Airway epithelial cell (primary cell): Measurements from ENCODE around the gene OR8S1.

- RAMPAGE, long total RNA: no peak
These were observed 151.8 kb upstream of the AMIGO2 start for GRCh38 chr12:47231470-47232081.

DNA sequence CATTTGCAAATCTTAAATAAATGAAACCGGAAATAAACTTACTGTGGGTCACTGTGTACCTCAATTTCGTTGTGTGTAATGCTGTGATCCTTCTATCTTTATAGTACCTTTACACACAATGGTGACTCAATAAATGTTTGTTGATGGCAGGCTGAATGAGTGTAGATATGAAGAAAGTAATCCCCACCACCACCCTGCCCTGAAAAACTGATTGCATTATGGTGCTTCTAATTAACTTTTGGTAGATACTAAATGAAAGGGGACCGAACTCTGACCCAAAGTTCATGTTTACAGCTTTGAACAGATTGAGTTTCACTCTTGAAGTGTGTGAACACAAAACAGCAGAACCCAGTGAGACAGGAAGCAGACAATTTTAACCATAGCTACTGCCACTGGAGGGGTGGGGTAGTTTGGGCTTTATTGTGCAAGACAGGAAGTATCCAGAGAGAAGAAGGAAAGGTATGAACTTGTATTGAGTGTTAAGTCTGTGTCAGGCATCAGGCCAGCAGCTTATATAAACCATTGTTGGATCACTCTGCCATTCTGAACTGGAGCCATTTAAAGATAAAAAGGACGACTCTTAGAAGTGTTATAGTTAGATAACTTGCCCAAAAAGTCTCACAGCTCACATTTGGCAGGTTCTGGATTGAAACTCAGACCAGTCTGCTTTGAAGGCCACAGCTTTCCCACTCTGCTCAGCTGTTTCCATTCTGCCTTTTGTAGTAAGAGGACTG is 197.0 kb upstream of the AMIGO2 start:
- RAMPAGE, long total RNA: no peak

- RAMPAGE, long total RNA: no peak
These were observed 281.2 kb upstream of the AMIGO2 start for GRCh38 chr12:47360654-47361738.

DNA sequence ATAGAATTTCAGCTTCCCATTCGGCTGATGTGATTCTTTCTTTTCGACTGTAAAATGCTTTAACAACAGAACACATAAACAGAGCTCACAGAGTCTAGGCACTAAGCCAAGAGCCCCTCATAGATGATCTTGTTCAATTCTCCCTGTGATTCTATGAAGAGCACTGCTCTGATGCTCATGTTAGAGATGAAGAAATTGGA is 232.7 kb downstream of the RPAP3 start:
- RAMPAGE, long total RNA: no peak

DNA sequence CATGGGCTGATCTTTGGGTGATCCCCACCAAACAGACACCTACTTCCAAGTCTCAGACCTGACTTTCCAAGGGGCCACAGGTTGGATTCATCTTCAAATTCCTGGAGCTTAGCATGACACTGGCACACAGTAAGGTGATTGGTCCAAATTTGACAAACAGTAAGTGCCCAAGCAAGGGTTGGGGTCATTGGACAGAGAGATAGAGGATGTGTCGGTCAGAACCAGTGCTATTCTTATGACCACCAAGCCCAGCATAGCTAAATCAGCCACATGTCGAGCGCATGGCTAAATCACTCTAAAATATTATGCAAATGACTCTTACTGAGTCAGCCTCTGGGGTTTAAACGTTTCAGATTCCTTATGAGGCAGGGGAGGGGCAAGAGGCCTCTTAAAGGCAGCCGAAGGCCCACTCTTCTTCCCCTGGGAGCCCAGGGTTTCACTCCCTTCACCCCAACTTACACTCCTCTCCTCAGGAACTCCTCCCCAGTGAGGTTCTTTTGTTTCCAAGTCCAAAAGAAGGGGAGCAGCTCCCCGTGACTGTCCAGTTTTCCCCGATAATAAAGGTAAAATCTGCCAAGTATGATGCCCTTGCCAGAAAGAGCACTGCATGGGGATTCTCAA is 595 bp upstream of the ENDOU start:
- RAMPAGE, long total RNA: no peak

DNA sequence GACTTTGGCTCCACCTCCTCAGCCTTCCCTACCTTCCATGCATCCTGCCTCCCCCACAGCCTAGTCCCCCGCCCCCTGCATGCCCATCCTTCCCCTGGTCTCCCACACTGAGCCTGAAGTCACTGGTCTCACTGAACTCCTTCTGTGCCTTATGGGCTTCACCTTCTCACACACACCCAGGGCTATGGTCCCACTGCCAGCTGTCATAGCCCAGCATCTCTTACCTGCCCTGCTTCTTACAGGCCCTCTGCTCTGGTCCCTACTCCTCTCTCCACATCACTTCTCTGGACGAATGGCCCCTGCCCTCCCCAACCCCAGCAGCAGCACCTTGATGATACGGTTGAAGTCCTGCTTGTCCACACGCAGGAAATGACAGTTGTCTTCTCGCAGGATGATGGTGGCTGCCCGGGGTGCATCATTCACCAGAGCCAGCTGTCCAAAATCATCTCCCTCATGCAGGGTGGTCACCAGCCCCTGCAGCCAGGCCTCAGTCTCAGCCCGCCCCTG is 9.6 kb downstream of the RAPGEF3 start:
- RAMPAGE, long total RNA: no peak

DNA sequence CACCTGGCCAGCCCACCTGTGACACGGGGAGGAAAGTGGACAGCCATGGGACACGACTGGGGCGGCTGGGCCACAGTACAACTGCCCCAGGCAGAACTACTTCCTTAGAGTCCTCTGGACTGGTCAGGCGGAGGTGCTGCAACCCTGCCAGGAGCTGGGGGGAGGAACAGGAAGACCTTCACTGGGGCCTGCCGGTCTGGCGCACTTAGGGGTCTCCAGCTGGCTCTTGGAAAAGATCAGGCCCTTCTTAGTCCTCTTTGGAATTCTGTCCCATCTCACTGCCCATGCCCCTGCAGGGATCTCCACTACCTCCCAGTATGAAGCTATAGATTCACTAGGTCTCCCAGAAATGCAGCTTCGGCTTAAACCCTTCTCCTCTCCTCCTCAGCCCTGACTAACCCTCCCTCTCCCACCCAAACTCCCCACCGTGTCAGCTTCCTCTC is 596 bp downstream of the RAPGEF3 start:
- RAMPAGE, long total RNA: no peak

GRCh38 chr12:47781543-47782609 is 8.8 kb downstream of the SLC48A1 start:
- RAMPAGE, long total RNA: no peak

DNA sequence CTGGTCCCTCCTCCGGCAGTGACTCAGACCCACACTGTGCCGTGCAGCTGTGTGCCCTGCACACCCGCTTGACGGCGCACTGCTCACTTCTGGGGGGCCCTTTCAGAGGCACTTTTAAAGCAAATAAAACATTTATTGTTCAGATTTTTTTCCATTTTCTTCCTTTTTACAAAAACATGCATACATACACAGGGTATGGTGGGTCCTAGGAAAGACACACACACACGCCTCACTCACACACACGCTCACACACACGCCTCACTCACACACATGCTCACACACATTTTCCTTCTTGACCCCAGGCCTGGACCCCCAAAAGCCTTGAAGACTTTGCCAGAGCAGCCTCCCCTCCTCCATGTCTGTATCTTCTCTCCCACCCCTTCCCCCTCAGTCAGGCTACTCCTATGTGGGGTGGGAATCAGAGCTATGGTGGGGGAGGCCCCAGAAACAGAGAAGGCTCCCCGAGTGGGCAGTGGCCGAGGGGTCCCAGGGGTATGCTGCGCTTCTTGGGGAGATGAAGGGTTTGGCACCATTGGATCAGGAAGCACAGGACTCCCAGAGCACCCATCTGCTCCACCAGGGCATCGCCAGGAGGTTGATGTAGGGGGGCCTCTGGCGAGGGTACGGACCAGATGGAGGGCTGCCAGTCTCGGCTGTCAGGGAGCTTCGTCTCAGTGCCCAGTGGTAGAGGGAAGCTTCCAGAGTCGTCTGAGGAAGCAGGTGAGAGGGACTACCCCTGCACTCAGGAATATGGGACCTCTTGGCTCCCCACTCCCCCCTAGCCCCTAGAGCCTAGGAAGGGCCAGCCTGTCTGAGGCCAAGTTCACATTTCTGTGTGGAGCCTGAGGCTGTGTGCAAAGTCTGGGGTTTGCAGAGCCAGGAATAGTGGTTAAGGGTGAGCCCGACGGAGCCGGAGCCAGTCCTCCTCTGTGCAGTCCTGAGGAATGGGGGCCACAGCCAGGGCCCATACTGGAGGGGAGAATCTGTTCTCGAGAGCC is 9.9 kb downstream of the SLC48A1 start:
- RAMPAGE, long total RNA: no peak

- RAMPAGE, long total RNA: no peak
These were observed 10.6 kb downstream of the SLC48A1 start for GRCh38 chr12:47783608-47784006.

DNA sequence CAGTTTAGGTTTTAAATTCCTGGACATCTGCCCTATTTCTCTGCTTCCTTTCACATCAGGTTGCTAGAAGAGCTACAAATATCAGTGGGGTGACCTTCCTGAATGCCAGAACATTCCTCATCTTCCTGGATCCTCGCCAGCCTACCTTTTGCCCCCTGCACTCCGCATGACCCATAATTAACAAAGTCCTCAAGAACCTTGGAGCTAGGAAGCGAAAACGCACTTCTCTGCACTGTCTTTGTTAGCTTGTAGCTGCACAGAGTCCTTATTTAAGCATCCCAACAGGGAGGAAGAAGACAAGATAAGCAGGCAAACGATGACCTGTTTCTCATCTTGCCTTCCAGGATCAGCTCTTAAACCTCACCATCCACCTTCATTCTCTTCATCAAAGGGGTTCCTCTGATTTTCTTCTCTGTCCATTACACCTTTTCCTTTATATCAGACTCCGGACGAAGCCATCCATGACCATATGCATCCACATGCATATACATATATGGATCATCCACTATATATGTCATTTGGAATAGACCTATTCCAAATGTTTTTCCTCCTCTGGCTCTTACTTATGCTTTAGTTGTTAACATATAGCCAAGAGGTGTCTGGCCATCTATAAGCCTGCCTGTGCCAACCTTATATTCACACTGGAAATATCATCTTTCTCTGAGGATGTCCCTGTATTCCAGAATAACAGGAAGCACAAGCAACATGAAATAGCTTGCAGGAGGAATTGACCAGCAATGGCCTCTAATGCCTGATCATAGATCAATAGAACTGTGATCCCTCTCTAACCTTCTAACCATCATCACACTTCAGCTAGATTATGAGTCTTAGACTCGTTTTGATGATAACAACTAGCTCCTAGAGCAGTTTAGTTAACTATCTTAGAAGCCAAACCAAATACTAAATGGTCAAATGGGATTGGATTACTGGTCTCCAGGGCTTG is 30.2 kb downstream of the VDR start:
- RAMPAGE, long total RNA: no peak

- RAMPAGE, long total RNA: no peak
These were observed 22.9 kb downstream of the VDR start for GRCh38 chr12:47881966-47882270.

- RAMPAGE, long total RNA: no peak
These were observed 1.6 kb downstream of the VDR start for GRCh38 chr12:47903153-47903565.

- RAMPAGE, long total RNA: no peak
These were observed 2.3 kb downstream of the COL2A1 start for GRCh38 chr12:48001778-48002568.

DNA sequence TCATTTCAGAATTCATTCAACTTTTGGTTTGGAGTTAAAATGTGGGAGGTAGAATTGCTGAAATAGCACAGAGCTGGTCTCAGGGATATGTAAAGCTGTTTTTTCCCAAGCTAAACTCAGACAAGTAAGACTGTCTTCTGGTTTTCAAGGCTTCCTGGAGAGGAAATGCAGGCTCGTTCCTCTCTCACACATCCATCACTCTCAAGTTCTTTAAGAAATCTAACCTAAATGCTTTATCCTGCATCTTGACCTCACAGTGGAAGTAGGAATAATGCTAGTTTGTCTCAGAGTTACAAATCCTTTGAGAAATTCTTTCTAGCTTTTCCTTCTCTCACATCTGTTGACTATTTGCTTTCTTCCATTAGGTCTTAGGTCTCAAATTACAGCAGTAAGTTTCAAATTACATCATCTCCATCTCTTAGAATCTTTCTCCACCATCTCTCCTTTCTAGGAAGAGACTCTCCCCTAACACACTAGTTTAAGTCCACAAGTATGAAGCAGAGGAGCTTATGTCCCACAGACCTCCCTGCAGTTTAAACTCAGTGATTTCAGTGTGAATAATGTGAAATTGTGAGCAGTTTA is 7.4 kb upstream of the CCDC184 start:
- RAMPAGE, long total RNA: no peak

DNA sequence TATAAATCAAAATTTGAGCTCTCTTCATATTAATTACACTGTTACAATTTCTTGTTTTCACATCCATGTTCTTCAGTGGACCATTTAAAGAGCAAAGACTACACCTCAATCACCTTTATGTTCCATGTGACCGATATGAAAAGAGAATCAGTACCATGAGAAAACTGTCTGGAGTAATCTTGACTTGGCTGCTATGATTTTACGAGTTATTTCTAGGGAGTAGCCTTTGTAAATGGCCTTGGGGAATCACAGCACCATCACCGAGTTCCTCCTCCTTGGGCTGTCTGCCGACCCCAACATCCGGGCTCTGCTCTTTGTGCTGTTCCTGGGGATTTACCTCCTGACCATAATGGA is at the start of gene OR8S1:
TSS of gene OR8S1 (plus strand) at position 233 of the 354 bp plus-strand sequence.
- RAMPAGE, long total RNA: no peak

DNA sequence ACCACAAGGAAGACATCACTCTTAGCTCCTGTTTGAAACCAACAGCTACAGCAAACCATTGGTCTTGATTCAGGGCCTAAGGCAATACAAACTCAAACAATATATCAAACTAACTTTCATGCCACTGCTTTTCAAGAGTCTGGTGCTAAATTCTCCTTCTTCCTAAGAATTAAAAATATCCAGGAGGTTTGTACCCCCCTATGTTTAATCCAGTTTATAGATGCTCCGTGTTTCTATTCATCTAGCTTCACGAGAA is 25.4 kb downstream of the KANSL2 start:
- RAMPAGE, long total RNA: no peak

GRCh38 chr12:48717518-48717859 is 982 bp upstream of the CCNT1 start:
- RAMPAGE, long total RNA: no peak

- RAMPAGE, long total RNA: no peak
These were observed 11.5 kb downstream of the ADCY6 start for GRCh38 chr12:48777330-48777926.

- RAMPAGE, long total RNA: no peak
These were observed 6.0 kb upstream of the ADCY6 start for GRCh38 chr12:48794820-48795303.